OVCAR3 (cell line): ENCODE data around the genes MT3 and HERPUD1.

DNA sequence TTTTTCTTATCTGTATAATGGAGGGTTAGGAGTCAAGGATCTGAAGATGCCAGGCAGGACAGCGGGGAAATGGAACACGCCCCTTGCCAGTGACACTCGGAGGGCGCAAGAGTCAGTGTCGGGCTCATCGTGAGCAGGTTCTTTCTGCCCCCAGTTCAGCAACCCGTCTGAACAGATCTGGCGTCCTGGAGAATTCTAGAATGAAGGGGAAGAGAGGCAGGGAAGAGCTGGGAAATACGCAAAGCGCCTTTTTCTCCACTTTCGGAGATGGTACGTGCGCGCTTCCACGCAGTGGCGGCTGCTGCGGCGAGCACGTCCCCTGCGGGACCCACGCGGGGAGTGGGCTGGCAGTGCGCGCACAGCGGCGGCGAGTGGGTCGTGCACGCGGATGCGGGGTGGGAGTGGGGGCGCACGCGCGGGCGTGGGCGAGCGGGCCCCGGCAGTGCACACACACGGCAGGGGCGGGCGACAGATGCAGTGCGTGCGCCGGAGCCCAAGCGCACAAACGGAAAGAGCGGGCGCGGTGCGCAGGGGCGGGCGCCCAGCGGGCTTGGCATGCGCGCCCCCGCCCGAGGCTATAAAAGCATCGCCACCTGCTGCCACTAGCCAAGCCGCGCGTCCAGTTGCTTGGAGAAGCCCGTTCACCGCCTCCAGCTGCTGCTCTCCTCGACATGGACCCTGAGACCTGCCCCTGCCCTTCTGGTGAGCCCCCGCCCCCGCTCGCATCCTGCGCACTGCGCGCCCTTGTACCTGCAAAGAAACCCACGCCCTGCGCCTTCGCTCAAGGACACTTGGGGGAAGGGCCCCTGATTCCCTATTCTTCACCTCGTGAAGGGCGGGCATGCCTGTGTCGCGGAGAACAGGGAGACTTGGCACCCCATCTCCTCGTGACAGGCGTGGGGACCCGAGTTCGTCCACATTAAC lies at the start of gene MT3:
MT3 (plus strand) TSS at position 609 of the 924 bp plus-strand sequence.
- RRBS = 8% methylated on average over 7 of the region's 82 CpGs

DNA sequence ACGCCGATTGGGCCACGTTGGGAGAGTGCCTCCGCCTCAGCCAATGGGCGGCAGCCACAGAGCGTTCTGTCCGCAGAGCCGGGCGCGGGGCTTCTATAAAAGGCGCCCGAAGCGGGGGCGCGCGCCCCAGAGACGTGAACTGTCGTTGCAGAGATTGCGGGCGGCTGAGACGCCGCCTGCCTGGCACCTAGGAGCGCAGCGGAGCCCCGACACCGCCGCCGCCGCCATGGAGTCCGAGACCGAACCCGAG lies at the start of gene HERPUD1:
HERPUD1 (plus strand) TSS at position 124 of the 250 bp plus-strand sequence.
- RRBS = no CpG with 5 or more reads among the region's 32 CpGs

DNA sequence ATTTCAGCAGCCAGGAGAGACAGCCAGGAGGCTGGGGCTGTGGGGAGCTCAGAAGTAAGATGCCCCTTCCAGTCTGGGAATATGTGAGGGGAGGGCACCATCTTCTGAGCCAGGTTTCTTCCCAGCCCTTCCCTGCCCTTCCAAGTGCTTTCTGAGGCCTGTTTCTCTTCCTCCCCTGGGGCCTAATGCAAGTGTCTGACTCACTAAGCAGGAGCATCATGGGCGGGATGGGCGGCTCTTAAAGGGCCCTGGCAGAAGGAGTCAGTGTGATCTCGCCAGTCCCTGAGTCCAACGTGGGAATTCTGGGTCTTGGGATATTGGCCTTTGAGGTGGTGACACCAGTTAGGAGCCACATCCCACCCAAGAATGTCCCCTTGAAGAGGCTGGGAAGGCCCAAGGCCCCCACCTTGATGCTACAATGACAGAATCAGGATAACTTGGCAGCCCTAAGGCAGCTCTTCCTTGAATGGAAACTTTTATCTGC lies 3.8 kb upstream of the NLRC5 start:
- RRBS = no CpG with 5 or more reads among the region's 4 CpGs

DNA sequence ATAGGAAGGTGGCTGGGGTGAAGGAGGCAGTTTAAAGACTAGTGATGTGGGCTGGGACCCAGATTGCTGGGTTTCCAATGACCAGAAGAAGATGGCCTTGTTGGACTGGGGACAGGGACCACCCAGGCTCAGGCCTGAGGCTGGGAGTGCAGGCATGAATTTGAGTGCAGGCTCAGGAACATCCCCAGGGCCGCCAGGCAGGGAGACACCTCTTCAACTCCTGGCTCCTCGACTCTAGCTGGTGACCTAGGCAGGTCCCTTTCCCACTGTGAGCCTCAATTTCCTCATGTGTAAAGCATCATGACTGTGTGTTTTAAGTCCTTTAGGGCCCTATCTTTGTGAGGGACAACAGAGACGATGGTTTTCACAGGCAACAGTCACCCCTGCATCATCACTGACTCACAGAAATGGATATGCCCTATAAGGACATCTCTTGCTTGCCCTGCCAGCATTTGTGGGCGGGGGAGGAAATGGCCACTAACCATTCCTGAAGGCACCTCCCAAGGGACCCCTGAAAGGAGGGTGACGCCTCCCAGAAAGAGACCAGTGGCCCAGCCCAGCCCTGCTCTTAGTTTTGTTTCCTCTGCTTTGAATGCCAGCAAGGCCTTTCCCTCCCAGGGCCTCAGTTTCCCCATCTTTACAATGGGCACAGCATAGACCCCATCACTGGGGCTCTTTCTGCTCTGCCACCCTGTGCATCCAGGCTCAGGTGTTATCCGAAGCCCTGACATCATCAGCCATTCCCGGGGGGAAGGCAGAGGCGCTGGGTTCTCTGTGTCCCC lies 11.2 kb downstream of the NLRC5 start:
- RRBS = no CpG with 5 or more reads among the region's 8 CpGs

DNA sequence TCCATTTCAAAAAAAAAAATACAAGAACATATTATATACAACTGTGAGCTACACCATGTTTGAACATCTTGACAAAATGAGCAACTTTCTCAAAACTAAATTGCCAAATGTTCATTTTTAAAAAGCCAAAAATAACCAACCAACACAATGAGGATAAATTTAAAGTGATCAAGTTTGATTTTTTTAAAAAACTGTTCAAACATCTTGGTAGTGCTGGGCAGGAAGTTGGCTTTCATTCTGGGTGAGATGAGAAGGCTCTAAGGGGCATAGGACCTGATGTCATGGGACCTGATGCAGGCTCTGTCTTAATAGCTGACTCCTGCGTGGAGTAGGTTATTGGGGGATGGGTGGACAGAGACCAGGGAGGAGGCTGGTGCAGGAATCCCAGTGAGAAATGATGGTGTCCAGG lies 20.2 kb downstream of the NLRC5 start:
- RRBS = no CpG with 5 or more reads among the region's 1 CpG

- RRBS = no CpG with 5 or more reads among the region's 3 CpGs
These were observed 42.2 kb upstream of the CPNE2 start for GRCh38 chr16:57050191-57050602.

DNA sequence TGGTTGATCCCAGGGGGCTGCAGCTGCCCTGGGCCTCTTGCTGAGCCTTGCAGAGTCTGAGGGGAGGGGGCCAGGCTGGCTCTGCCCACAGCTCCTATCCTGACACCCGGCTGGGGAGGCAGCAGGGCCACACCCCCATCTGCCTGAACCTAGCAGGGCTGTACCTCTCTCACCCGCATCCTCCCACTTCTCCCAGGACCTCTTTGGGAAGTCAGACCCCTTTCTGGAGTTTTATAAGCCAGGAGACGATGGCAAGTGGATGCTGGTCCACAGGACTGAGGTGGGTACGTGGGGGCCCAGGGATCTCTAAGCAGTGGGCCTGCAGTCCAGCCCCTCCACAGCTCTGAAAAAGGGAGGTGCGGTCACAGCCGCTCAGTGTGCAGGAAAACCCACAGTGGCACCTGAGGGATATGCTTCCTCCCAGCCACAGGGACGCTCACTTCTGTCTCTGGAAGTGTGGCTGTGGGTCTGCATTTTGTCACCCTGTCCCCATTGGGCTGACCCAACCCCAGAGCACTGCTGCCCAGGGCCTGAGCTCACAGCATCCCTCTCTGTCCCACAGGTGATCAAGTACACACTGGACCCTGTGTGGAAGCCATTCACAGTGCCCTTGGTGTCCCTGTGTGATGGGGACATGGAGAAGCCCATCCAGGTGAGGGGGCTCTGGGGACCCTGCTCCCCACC lies 26.8 kb downstream of the CPNE2 start:
- RRBS = no CpG with 5 or more reads among the region's 7 CpGs

DNA sequence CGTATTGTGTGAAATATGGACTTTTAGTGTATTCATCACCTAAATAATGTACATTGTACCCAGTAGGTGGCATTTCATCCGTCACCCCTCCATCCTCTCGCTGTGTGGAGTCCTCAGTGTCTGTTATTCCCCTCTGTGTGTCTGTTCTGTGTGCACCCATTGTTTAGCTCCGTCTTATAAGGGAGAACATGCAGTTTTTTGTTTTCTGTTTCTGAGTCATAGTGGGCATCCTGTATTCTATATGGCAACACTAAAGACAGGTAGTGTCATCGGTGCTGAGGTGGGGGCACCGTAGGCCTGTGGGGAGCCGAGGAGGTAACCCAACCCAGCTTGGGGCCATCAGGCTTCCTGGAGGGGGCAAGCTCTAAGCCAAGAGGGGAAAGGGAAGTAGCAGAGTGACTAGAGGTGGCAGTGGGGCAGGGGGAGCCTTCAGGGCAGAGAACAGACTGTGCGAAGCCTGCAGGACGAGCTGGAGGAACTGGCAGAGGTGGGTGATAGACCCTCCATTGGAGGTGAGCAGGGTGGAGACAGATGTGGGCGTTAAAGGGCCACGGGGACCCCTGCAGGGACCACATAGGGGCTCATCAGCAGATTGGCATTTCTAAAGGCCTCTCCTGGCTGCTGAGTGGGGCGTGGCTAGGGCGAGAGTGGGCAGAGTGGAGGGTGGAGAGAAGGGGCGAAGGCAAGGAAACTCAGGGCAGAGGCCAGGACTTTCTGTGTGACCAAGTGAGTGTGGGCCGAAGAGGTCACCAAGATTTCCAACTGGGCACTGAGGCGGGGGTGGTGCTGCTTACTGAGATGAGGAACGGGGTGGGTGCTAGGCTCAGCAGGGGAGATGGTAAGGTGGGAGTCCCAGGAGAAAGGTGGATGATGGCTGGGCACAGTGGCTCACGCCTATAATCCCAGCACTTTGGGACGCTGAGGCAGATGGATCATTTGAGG lies 36.6 kb downstream of the CPNE2 start:
- RRBS = no CpG with 5 or more reads among the region's 19 CpGs

DNA sequence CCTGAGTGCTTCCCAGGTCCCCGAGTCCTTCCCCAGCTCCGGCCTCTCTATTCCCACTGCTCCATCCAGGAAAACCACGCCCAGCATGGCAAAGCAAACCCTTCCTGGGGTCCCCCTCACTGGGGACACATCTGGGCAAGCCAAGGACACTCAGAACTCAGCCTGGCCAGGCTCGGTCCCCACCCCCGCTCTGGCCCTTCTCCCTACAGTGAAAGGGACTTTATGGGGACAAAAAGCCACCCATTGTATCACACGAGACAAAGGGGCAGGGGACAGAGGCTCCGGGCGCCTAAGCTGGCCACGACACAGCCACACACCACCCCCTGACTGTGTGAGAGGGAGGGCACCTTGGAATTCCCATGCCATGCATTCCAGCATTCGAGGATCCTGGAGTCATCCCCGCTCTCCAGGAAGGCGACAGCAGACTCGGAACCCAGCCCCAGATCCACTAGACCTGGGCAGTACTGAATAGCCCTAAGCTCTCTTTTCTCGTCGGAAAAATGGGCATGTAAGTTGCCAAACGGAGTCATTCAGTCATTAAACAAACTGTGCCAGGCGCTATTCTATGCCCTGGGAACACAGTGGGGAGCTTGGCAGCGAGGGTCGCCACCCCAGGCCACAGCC lies 14.0 kb downstream of the PLLP start:
- RRBS = no CpG with 5 or more reads among the region's 19 CpGs

- RRBS = 93% methylated on average over 2 of the region's 11 CpGs
These were observed 8.8 kb downstream of the CCL17 start for GRCh38 chr16:57413202-57414023.

GRCh38 chr16:57416918-57417445 lies 12.4 kb downstream of the CCL17 start:
- RRBS = no CpG with 5 or more reads among the region's 16 CpGs

DNA sequence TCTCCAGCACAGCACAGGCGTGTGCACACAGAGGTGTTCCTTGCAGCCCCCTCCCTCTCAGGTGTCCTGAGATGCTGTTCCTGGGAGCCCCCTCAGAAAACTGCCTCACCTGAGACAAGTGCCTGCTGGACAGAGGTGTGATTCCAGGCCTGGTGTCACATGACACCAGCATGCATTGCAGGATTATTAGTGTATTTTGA lies 1.5 kb upstream of the POLR2C start:
- RRBS = no CpG with 5 or more reads among the region's 1 CpG

GRCh38 chr16:57472703-57474073 lies 10.7 kb downstream of the POLR2C start:
- RRBS = no CpG with 5 or more reads among the region's 28 CpGs

DNA sequence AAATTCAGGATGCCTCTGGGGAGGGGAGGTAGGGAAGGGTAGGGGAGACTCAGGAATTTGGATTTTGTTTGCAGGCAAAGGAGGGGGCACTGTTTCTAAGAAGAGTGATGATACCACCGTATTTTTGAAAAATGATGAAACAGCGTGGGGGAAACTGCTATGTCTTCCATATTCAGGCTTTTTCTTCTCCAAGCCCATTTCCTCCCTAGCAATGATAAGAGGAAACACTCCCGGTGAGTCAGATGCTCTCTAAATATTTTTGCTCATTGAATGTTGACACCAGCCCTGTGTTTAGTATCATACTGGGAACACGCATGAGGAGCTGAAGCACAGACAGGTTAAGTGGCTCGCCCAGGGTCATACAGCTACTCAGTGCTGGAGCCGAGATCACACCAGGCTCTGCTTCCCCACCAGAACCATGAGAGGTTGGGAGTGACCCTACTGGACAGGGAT lies 37.9 kb upstream of the ADGRG1 start:
- RRBS = no CpG with 5 or more reads among the region's 6 CpGs

GRCh38 chr16:57592412-57593242 lies 35.8 kb upstream of the ADGRG1 start:
- RRBS = no CpG with 5 or more reads among the region's 9 CpGs

- RRBS = no CpG with 5 or more reads among the region's 12 CpGs
These were observed 21.5 kb upstream of the ADGRG1 start for GRCh38 chr16:57606736-57607542.

- RRBS = 0% methylated on average over 1 of the region's 49 CpGs
These were observed 655 bp upstream of the KATNB1 start for GRCh38 chr16:57734568-57735662.

GRCh38 chr16:57740309-57740718 lies 4.7 kb downstream of the KATNB1 start:
- RRBS = 96% methylated on average over 4 of the region's 14 CpGs

GRCh38 chr16:57797489-57798381 lies 4.6 kb downstream of the KIFC3 start:
- RRBS = 10% methylated on average over 19 of the region's 49 CpGs

DNA sequence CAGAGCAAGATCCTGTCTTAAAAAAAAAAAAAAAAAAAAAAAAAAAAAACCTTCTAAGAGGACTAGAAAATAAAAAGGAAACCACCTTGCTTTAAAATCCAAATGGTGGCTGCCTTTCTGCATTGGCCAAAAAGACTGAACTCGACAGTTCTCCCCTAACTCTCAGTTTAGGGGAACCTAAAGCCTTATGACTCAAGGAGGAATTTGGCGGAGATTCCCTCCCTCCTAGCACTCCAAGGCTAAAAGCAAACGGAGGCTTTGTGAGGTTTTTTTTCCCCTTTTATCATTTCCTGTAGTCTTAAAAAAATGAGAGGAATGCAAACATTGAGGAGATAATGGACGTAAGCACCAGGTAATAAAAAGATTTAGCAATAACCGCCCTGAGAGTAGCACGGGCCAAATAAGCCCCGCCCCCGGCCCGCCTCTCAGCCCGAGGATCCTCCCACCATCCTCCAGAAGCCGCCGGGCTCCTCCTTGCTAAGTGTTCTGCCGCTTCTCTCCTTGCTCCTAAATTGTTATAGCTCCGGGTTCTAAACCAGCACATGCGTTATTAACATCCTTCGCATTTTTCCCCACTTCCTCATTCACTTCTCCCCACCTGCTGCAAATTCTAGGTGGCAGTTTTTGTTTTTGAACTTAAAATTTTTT lies 5.7 kb upstream of the KIFC3 start:
- RRBS = 6% methylated on average over 7 of the region's 16 CpGs